Hematopoietic multipotent progenitor cell (in vitro differentiated cells): ENCODE data around the gene DHFR.

- CAGE, long polyA plus RNA, result no peak
These were observed 89.9 kb downstream of the JMY start for GRCh38 chr5:79325761-79326308.

- CAGE, long polyA plus RNA, result no peak
These were observed 1.1 kb upstream of the HOMER1 start for GRCh38 chr5:79515147-79515287.

- CAGE, long polyA plus RNA, result no peak
These were observed 7.4 kb downstream of the TENT2 start for GRCh38 chr5:79619524-79620137.

- CAGE, long polyA plus RNA, result no peak
These were observed 14.3 kb upstream of the CMYA5 start for GRCh38 chr5:79675064-79675943.

GRCh38 chr5:79733490-79733802 is 43.8 kb downstream of the CMYA5 start:
- CAGE, long polyA plus RNA, result no peak

DNA sequence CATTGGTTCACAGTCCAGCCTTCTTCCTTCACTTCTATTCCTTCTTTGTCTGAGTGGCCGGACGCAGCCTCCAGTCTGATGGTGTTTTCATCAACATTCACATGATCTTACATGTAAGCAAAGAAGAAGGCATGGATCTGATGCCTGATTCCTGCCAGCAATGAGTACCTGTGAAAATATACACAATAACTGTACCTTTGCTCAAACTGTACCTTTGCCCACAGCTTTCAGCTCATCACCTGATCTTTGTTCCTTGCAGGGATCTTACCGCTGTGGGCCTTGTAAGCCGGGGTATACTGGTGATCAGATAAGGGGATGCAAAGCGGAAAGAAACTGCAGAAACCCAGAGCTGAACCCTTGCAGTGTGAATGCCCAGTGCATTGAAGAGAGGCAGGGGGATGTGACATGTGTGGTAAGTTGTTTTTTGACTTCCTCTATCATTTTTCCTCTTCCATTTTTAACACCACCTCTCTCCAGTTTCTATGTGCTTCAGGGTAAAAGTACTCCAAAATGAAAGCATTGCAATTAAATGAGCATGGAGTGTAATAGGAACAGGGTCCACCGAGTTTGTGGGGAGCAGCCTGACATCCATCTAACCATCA is 32.7 kb downstream of the THBS4 start:
- CAGE, long polyA plus RNA, result no peak

DNA sequence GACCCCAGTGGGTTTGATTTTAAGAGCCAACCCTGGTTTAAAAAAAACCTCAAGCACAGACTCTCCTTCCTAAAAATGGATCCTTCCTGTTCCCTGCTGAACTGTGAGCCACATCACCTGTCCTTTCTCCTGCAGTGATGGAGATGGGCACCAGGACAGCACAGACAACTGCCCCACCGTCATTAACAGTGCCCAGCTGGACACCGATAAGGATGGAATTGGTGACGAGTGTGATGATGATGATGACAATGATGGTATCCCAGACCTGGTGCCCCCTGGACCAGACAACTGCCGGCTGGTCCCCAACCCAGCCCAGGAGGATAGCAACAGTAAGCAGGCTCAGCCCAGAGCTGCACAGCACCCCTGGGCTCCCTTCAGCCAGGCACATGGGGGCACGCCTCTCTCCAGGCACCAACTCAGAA is 41.6 kb downstream of the THBS4 start:
- CAGE, long polyA plus RNA, result no peak

GRCh38 chr5:80142495-80143084 is 107.4 kb downstream of the THBS4 start:
- CAGE, long polyA plus RNA, result no peak

DNA sequence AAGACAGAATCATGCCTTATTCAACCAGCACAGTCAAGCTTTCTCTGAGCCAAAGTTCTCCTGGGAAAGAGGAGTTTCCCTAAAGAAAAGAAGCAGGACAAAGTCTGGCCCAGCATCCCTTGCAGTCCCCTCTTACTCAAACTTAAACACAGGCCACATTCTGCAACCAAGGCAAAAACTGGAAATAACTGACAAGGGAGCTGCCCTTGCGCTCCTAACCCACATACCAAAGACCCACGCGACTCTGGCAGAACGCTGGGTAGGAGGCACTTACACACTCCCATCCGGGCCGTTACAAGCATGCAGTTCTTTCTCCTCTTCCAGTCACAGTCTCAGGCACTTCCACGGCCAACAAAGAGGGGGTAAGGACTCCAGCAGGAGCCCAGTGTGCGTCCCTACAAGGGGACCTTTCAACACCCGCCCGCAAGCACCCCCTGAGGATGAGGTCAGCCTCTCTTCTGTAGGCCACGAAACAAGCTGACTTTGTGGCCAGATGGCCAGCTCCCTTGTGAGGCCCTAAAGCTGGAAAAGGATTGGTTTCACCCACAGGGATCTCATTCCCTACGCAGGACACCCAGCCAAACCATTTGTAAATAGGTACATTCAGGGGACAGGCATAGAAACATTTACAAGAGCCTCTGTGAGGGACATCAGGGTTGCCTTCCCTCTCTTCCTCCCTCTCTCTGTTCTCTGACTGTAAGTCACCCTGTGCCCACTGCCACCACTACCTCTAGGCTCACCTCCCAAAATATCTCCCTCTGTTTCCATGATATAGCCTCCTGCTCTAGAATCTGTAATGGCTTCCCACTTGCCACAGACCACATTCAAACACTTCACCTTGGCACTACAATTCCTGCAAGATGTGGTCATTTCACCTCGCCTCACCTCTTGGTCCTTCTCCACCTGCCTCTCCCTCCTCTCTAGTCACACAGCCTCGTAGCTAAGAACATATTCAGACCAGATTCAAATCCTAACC is 57.3 kb downstream of the SERINC5 start:
- CAGE, long polyA plus RNA, result no peak

DNA sequence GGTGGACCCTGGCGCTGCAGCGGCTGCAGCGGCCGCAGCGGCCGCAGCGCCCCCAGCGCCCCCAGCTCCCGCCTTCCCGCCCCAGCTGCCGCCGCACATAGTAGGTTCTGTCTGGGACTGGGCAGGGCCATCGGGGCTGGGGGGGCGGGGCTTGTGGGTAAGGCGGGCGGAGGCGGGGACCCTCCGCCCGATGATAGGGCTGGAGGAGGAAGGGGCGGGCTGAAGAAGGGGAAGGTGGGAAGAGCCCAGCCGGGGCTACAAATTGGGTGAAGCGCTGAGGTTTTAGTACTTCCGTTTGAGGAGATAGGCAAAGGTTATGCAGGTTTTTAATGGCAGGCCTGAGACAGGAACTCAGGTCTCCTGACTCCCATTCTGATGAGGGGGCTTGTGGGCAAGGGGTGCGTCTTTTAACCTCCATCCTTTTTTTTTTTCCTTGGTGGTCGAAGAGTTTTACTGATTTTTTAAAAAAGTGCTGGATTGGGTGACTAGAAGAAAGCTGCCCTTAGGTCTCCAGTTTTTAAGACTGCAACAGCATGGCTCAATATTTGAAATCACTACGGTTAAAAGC is at the start of gene DHFR:
DHFR (minus strand) TSS at position 119 of the 568 bp plus-strand sequence.
- CAGE, long polyA plus RNA, result no peak

DNA sequence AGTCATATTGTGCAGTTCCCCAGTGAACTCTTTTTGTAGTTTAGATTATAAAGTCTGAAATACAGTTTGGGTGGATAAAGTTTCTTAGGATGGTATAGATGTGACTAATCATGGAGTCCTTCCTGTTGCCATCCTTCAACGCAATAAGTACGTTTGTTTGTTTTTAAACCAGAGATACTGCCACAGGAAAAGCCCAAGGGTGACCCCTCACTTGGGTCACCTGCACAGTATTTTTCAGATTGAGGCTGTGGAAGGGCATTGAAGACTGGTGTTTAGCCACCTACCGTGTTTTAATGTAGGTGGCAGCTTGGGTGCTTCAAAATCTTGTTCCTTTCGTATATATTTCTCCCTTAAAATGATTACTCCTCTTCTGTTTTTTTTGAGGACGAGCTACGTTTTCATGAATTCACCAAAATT is 658 bp upstream of the DHFR start:
- CAGE, long polyA plus RNA, result no peak

GRCh38 chr5:80985492-80985984 is 25.4 kb downstream of the RASGRF2 start:
- CAGE, long polyA plus RNA, result no peak

DNA sequence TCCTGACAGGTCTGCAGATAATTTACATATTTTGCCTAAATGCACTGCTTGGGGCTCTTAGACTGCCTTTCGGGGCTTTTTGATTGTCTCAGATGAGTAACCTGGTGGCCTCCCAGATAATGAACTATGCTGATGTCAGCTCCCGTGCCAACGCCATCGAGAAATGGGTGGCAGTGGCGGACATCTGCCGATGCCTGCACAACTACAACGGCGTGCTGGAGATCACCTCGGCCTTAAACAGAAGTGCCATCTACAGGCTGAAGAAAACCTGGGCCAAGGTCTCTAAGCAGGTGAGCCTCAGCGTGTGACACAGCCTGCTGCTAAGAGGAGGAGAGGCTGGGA is 20.9 kb upstream of the CKMT2 start:
- CAGE, long polyA plus RNA, result no peak

- CAGE, long polyA plus RNA, result no peak
These were observed 118.3 kb downstream of the SSBP2 start for GRCh38 chr5:81632396-81633278.

DNA sequence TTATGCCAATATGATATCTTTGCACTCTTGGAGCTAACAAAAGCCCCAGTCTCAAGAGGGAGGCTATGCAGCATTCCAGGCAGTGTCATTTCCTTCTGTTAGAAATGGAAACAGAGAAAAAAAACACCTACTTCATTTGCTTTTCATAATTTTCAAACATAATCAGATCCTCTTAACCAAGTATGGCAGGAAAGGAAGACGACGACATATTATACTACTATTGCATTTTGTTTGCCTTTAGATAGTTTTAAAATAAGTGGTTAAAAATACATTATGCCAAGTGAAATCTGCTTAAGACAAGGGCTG is 5.3 kb upstream of the SSBP2 start:
- CAGE, long polyA plus RNA, result no peak

DNA sequence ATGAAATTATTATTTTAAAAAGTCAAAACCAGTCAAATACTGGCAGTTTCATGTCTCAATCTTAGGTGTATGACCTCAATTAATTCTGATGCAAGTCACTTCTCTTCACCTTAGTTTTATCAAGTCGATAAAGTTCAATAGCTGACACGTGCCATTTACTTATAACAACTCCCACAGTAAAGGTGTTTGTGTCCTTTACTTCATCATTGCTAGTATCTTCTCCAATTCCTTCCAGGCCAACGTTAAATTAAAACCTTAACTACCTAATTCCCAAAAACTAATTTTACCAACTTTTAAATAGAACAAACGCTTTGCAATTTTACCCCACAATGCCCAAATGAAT is 936 bp downstream of the RPS23 start:
- CAGE, long polyA plus RNA, result no peak

DNA sequence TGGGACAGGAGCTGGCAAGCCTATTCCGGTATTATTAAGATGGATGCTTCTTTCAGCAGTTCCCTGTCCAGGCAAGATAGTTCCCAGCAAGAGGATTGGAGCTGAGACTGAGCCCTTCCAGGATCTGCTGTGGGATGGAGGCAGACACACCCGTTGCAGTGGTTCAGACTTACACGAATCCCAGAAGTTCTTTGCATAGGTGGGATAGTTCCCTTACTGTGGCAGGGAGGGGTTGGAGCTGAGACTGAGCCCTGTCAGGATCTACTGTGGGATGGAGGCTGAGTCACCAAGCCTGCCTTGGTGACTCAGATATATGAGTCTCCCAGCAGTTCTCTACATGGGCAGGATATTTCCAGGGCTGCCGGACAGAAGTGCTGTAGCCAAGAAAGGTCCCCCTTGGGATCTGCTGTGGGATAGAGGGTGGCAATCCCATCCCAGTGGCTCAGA is 18.5 kb downstream of the XRCC4 start:
- CAGE, long polyA plus RNA, result no peak

- CAGE, long polyA plus RNA, result no peak
These were observed 108.5 kb downstream of the VCAN start for GRCh38 chr5:83579865-83580699.

DNA sequence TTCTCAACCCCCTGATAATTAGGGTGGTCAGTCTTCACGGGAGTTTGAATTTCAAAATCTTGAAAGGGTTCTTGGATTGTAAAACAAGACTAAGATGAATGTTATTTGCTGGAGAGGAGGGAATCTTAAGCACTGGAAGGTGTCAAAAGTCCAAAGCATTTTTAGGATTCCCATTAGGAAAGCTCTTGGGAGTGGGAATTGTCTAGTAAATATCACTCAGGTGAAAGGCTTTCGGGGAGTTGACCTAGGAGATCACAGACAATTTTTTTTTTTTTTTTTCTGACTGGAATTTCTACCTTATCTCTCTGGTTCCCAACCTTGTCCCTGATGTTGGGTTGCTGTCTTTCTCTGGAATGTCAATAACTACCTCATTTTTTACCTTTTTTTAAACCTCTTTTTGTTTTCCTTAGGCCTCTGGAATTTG is 138.0 kb upstream of the HAPLN1 start:
- CAGE, long polyA plus RNA, result no peak

- CAGE, long polyA plus RNA, result no peak
These were observed 154.4 kb upstream of the EDIL3 start for GRCh38 chr5:84538936-84539619.